ENCODE results near the genes PRPF19 and TKFC.

DNA sequence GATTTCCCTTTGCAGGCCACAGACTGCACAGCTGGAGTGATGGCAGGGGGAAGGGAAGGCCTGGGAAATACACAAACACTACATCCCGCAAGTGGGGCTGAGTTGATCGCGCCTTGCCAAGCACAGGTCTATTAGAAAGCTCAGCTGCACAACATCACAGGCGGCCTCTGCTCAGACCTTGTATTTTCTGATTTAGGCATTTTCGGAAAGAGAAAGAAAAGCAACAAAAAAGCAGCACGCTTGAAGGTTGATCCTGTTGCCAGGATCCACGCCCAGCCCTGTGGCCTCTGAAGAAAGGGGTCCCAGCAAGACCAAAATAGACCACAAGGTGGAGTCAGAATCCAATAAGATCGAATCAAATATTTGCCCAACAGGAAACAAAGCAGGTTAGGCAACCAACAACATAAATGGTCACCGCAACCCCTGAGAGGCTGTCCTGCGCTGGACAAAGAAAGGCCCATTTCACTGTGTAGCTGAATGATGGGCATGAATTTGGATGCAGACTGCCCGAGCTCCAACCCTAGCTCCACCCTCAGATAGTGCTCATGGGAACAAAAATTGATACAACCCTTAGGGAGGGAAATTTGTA is 1.8 kb downstream of the MS4A8 start:
- PRO-cap, result bidirectional peak, plus-strand start at position 404 of the sequence, minus-strand start at position 289 of the sequence

DNA sequence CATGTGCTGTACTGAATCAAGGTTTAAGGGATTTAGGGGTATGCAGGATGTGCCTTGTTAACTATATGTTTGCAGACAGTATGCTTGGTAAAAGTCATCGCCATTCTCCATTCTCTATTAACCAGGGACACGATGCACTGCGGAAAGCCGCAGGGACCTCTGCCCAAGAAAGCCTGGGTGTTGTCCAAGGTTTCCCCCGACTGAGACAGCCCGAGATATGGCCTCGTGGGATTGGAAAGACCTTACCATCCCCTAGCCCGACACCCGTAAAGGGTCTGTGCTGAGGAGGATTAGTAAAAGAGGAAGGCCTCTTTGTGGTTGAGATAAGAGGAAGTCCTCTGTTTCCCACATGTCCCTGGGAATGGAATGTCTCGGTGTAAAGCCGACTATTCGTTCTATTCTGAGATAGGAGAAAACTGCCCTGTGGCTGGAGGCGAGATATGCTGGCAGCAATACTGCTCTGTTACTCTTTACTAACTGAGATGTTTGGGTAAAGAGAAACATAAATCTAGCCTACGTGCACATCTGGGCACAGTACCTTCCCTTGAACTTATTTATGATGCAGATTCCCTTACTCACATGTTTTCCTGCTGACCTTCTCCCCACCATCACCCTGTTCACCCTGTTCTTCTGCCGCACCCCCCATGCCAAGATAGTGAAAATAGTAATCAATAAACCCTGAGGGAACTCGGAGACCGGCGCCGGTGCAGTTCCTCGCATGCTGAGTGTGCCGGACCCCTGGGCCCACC is 2.8 kb downstream of the MS4A15 start:
- PRO-cap, result no peak

- PRO-cap, result no peak
Observed at GRCh38 chr11:60855199-60855462, 619 bp downstream of the PTGDR2 start.

DNA sequence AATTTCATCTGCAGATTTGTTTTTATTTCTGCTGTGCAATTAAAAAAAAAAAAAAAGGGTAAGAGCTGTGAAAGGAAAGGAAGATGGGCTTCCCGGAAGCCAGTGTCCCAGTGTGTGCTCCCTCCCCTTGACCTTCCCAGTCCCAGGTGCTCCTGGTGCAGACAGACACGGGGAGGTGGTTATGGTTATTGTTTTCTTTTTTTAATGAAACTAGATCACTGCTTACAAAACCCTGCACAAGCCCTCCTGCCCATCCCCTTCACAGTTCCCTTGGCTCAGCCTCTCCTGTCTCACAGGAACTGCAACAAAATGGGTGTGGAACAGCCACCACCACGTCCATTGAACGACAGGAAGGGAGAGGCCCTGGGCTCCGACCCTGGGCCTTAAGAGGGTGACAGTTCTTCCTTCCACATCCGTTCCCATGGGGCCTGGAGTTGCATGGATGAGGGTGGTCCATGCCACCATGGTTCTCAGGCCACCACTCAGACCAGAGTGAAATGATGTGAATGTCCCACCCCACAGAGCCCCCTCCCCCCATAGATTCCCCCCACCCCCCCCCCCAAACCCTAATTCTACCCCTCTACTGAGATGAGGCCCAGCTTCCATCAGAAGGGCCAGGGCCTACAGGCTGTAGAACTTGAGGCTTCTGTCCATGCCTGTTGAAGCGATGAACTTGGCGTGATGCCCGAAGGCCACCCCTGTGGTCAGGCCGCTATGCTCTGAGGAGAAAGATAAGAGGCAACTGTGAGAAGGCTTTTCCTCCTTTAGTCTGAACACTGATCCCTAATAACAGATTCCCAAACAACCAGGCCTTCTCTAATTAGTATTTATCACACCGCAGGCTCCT is 15.6 kb downstream of the PRPF19 start:
- PRO-cap, result no peak

GRCh38 chr11:60906259-60906998 is at the start of gene PRPF19:
PRPF19 (minus strand) TSS chr11:60906585.
- PRO-cap, result bidirectional peak, plus-strand start at chr11:60906358, minus-strand start at chr11:60906364; bidirectional peak, plus-strand start at chr11:60906823, minus-strand start at chr11:60906542

DNA sequence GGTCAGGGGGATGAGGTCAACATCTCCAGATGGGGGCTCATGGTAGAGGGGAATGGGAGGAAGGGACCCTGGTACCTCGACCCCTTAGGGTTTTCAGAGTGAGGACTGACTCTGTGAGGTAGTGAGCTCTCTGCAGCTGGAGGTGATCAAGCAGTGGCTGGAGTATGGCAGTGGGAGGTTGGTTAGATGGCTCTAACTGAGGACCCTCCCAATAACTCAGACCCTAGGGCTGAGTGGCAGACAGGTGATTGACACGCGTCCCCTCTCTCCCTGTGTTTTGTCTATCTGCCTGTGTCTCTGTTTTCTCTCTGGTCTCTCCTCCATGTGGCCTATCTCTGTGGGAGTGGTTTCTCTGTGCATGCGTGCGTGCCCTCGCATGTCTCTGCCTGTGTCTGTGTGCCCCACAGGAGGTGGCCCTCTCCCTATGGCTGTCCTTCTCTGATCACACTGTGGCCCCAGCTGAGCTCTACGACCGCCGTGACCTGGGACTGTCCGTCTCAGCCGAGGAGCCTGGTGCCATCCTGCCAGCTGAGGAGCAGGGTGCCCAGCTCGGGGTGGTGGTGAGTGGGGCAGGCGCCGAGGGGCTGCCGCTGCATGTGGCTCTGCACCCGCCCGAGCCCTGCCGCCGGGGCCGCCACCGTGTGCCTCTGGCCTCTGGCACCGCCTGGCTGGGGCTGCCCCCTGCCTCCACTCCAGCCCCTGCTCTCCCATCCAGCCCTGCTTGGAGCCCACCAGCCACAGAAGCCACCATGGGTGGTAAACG is 11.4 kb downstream of the TMEM132A start:
- PRO-cap, result no peak

DNA sequence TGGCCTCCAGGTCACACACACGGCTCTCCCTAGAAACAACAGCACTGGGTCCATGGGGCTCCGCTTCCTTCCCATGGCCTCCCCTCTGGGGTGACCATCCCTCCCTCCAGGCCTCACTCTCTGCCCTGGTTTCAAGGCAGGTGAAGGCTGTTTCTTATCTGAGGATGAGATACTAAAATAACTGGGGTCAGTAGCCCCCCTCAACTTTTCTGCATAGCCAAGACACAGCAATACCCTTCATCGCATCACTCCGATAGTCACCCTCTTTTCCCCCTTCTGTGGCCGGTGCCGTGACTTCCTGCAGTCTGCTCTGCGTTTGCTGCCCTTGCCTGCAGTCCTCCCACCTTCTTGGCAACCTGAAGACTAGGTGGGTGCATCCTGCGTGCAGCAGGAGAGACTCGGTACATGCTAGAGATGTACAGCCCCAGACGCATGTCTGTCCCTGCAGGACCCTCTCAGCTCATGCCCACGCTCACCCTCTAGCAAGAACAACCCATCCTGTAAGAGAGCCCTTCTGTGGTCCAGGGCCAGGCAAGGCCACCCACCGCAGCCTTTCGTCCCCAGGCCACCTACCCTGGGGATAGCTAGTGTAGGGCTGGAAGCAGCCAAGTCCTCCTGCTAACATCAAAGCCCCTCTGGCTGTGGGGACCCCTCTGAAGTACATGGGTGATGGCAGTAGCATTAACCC is 55.9 kb downstream of the CD6 start:
- PRO-cap, result no peak

- PRO-cap, result bidirectional peak, plus-strand start at chr11:61042425, minus-strand start at chr11:61042266
Observed at GRCh38 chr11:61041926-61042600, 60.2 kb upstream of the CD5 start.

- PRO-cap, result no peak
Observed at GRCh38 chr11:61114389-61114817, 12.1 kb downstream of the CD5 start.

DNA sequence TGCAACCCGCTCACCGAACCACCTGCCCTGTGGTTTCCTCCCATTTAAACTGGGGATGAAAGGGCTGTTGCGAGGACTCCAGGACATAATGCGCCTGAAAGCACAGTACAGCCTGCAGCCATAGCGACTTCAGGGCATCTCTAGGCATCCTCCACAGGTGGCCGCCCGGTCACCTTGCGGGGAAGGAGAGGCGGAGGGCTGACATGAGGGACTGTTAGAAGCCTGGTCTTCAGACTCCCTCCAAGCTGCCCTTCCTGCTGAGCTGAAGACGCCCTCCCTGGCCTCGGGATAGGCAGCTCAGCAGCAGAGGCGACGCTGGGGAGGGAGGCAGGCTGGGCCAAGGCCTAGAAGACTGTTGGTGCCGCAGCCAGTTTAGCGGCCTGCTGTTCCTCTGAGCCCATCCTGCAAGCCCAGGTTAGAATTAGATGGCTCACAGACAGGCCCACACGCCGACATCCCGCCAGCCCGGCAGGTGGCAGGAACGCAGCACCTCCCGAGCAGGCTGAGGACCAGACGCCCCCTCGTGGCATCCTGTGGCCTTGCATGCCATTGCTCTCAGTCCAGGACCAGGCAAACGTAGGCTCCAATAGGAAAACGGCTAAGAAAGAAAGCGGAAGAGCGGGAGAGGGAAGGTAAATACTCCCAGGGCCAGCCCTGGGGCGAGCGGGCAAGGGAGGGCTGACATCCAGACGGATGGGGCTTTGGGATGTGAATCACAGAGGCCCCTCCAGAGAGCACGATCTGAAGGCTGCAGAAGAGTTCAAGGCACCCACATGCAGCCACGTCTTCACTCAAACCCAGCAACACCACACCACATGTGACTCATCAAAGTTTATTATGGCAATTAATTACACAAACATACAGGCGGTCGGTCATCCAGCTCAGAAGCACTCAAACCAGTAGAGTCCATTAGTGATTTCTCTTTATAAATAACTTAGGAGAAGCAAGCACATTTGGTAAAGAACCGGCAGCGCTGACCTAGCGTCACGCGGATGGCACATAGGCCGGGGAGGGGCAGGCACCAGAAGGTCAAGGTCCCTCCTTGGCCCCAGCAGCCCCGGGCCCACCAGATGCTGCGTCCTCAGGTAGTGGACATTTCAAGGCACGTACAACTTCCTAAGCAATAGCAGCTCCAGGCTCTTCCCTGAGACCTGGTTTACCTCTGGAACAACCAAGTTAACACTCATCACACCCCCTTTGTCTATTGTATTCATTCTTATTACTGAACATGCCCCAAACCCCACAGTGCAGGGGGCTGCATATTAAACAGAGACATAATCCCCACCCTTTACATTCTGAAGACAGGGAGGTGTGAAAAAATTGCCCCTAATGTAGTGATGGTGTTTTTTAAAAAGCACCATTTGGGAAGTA is 27.6 kb downstream of the CD5 start:
- PRO-cap, result unidirectional peak, plus-strand start at position 639 of the sequence

DNA sequence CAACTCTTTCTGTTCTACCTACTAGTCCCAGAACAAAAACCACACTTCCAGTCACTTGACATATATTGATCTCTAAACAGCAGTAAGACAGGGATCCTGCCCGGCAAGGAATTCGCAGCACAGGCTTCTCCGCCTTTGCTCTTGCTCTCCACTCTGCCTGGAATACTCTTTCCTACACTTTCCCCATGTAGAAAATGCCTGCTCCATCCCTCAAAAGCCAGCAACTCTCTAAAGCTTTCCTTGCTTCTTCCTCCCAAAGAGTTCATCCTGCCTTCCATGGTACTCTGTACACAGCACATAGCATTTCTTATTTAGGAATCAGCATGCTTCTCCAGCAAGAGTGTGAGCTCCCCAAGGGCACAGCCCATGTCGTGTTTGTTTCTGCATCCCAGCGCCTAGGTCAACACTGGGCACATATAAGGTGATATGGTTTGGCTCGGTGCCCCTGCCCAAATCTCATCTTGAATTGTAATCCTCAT is 8.5 kb downstream of the VPS37C start:
- PRO-cap, result no peak

GRCh38 chr11:61299323-61300356 is 4.5 kb upstream of the VWCE start:
- PRO-cap, result no peak

DNA sequence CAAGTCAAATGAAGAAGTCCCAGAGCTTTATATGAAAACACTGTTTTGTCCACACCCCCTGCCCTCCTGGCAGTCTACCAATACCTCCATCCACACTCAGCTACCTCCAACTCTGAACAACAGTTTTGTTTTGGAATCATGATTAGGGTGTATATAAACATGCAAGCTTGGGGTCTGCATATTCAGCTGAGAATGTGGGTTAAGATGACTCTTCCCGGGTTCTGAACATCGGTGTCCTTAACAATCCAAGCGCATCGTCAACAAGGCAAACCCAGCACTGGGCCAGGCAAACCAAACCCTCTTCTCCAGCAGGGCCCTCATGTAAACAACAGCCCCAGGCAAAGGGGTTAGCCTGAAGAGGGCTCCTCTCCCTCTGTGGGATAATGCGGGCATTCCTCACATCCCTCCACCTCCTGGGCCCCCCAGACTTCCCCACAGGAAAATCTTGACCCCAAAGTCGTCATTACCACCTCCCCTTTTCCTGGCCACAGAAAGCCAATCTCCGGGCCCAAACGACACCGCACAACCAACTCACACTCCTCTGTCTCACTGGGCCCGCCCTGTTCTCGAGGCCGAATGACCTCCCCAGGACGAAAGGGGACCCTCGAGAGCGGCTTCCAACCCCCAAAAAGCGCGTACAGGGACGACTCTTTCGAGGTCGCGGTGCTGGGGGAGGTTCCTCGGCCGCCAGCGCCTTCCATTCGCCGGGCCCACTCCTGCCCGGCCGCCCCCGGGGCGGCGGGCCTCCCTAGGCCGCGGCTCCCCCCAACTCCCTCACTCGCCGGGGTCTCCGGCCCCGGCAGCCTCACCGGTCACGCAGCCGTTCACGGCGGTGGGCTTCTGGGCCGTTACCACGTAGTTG is 575 bp downstream of the DDB1 start:
- PRO-cap, result bidirectional peak, plus-strand start at position 506 of the sequence, minus-strand start at position 256 of the sequence; bidirectional peak, plus-strand start at position 777 of the sequence, minus-strand start at position 737 of the sequence

DNA sequence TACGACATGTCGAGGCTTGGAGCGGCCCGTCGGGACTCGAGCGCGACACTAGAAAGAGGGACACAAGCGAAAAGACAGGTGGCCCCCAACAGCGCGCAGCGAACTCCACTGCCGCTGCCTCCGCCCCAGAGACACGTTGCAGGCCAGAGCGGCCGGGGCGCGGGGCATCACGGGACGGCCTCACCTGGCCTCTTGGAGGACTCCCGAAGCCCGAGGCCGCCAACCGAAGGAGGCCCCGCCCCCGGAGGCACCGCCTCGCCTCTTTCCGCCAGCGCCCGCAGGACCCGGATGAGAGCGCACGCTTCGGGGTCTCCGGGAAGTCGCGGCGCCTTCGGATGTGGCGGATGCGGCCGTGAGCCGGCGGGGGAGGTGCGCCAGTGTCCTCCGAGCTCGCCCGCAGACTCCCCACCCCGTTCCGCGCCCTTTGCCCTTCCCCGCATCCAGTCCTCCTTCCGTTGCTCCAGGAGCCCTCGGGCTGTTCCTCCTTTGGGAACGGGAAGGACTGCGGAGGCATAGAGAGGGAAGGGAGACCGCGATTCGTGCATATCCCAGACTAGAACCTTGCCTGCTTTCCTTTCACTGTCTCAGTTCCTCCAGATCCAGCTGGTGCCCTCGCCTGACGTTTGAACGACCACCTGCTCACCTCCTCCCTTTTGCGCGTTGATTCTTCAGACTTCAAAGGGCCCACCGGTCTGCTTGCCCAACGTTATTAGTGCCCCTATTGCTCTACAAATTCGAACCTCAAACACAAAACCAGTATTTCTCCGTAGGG is at the start of gene TKFC:
Gene TKFC, plus strand, starts transcription at position 268 of the 772 bp plus-strand sequence.
- PRO-cap, result bidirectional peak, plus-strand start at position 280 of the sequence, minus-strand start at position 110 of the sequence; bidirectional peak, plus-strand start at position 587 of the sequence, minus-strand start at position 572 of the sequence; unidirectional peak, minus-strand start at position 625 of the sequence

DNA sequence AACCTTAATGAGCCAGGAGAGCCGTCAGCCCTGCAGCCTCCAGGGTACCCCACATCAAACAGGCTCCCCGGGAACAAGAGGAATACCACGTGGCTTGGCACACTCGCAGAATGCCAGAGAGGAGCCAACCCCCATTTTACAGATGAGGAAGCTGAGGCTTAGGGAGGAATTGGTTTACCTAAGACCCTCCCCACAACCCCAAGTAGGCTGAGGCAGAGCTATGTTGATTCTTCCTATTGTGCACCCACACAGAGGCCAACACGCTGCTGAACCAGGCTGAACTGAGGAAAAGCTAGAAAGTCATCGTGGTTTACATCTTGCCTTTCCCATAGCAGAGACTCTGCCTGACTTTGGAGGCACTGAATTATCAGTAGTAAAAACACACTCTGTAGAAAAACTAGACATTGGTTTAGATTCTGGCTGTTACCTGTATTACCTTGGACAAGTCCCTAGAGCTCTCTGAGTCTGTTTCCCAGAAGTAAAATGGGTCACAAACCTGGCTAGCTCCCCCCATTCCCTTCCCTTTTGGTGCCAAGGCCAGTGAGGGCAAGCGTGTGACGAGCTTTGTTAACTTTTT is 793 bp downstream of the TKFC start:
- PRO-cap, result no peak

GRCh38 chr11:61348800-61349713 is 12.6 kb downstream of the CYB561A3 start:
- PRO-cap, result no peak

- PRO-cap, result no peak
Observed at GRCh38 chr11:61353700-61354120, 8.0 kb downstream of the CYB561A3 start.

DNA sequence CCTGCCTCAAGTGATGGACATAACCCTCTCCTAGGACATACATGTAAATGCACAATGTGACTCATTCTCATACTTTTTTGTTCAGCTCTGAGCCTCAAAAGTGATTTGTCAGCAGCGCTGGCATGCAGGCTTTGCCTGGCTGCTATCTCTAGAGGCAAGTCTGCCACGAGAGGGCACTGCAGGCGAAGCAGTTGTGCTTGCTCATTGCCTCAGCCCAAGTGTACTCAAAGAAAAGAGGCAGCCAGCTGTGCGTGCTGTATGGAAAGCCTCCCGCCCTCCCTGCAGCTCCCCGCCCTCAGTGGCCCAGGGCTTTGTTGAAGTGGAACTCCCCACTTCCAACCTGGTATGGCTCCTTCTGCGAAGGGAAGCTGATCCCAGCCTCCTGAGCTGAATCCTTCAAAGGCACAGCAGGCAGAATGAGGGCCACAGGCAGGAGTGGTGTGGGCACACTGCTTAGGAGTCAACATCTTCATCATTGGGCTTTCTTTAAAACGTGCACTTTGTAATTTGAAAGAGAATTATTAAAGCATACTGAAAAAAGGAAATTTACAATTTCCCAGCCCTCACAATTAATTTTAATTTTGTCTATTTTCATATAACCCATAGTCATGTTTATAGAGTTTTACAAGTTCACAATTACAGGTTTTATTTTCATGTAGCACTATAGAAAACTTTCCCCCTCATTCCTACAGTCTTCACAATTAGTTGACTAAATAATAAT is 16.4 kb downstream of the SDHAF2 start:
- PRO-cap, result no peak

GRCh38 chr11:61447969-61448444 is 18.1 kb downstream of the SDHAF2 start:
- PRO-cap, result no peak

DNA sequence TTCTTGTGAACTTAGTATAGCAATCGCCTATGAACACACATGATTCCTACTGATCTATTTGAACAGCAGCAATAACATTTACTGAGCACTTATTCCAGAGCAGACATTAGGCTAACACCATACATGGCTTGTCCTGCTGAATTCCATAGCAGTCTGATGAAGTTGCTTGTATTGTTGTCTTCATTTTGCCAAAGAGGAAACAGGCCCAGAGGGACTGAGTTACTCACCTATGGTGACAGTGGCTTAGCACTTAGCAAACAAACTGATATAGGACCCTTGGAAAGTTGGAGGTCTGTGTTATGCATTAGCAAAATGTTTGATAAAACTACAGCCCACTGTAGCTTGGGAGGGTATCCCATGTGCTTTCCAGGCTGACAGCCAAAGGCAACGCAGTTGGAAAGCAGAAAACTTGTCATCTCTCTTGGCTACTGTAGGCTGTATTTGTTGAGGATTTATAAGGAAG is 23.6 kb downstream of the SDHAF2 start:
- PRO-cap, result no peak

All from endothelial cell (in vitro differentiated cells).